ENCODE data around the genes SLC30A9, GABRB1, ATP10D and LRRC66.

DNA sequence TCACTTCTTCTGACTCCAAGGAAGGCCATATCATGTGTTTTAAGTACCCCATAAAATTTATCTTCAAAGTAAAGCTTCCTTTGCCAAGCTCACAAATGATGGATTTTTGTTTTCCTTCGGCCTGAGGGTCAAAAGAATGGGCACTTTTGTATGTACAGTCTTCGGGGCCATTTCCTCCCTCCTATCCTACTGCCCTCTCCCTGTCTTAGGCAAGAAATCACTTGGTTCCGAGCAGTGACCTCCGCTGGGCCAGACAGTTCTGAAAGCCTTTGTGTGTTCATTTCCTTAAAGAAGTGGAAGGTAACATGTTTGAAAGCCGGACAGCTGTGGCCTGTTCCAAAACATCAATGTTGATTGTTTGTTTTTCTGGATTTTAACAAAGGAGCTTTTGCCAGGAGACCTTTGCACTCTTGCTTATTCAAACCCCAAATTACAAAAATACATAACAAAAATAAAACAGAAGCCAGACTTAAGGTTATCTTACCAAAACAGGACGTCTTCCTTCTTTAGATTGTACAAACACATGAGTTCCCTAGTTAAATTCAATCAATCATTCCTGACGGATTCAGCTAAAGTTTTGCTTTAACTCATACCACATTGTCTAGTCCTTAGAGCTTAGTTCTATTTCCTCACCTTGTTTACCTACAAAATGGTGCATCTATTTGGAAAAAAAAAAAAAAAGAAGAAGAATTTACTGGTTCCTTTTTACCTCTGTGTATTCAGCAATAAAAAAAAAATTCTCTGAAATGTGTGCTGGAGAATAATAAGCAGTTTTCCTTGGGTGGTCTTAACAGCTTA, 110.5 kb upstream of the LIMCH1 start:
- PRO-cap, result no peak
- RAMPAGE, long total RNA, 2 experiments, result no peak in any of the 2 experiments

GRCh38 chr4:41643979-41644960, 104.3 kb downstream of the PHOX2B start:
- PRO-cap, result no peak
- RAMPAGE, long total RNA, 2 experiments, result no peak in any of the 2 experiments

GRCh38 chr4:41990053-41991345, at the start of gene SLC30A9:
SLC30A9 (plus strand) TSS chr4:41990530.
- PRO-cap, result bidirectional peak, plus-strand start at chr4:41990515, minus-strand start at chr4:41990422
- RAMPAGE, long total RNA, 2 experiments, result start-site peak on the plus strand in 2 of 2 experiments, at chr4:41990509-41990544 at its widest, 215 to 385 reads per replicate

DNA sequence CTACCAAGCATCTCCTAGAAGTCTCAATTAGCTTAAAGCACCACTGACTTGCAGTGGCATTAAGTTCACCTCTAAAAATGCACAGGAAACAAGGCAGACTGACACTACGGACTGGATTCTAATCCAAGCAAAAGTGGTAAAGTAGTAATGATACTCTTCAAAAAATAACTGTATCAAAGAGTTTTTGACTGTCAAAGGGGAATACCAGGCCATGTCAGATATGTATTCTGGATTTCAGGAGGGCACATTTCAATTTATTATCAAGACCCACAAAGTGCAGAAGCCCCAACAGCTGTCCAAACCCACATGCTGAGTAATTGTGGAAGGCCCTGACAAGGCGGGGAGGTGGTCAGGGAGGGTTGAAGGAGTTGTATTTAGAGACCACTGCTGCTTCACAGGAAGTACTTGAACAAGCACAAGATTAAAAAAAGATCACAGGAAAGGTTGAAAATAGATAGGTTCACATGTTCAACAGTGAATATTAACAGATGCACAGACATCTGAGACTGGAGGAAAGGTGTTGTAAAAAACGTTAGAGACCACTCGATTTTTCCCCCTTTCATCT, 18.0 kb downstream of the ATP8A1 start:
- PRO-cap, result no peak
- RAMPAGE, long total RNA, 2 experiments, result no peak in any of the 2 experiments

DNA sequence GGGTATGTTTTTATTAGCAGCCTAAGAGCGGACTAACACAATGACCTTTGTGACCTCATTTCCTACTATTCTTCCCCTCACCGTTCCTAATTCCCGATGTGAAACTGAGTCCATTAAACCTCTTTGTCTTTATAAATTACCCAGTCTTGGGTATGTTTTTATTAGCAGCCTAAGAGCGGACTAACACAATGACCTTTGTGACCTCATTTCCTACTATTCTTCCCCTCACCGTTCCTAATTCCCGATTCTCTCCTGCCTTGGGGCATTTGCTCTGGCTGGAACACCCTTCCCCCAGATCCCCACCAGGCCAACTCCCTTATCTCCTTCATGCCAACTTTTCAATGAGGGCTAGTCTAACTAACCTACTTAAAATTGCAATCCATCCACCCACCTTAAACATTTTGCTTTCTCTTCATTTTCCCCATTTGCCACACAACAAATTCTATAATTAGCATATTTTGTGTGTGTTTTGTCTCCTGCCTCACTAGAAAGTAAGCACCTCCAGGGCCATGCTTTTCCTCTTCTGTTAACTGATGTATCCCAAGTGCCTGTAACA, 4.0 kb downstream of the ATP8A1 start:
- PRO-cap, result no peak
- RAMPAGE, long total RNA, 2 experiments, result no peak in any of the 2 experiments

- PRO-cap, result no peak
- RAMPAGE, long total RNA, 2 experiments, result no peak in any of the 2 experiments
These were observed 14.5 kb upstream of the ATP8A1 start for GRCh38 chr4:42671272-42671927.

GRCh38 chr4:45174789-45175110, 448.4 kb upstream of the GNPDA2 start:
- PRO-cap, result no peak
- RAMPAGE, long total RNA, 2 experiments, result no peak in any of the 2 experiments

DNA sequence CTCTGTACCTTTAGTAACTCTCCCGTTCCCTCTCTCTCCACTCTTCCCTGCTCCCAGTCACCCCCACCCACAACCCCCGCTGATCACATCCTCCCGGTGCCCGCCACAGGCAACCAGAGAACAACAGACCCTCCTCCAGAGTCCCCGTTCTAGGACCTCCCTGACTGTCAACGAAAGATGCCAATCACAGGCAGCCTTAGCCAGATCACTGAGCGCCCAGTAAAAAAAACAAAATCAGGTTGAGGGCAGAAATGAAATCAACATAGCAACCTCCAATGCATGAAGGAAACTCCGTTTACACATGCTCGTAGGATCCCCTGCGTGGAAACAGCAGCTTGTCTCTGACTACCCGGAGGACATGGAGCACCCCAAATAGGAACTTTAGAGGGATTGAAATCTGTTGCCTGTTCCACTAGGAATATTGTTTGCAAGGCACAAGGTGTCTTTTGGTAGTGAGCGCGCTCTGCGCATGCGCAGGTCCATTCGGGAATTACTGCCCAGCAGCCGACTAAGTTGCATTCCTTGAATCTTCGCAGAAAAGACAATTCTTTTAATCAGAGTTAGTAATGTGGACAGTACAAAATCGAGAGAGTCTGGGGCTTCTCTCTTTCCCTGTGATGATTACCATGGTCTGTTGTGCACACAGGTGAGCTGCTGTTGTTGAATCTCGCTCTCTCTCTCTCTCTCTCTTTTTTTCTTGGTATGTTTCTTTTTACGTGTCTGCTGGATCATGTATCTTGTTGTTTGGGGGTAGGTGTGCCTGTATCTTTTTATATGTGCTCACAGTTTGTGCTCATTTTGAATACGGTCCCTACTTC, at the start of gene GABRB1:
TSS of gene GABRB1 (plus strand) at position 482 of the 818 bp plus-strand sequence.
- PRO-cap, result no peak
- RAMPAGE, long total RNA, 2 experiments, result no peak in any of the 2 experiments

DNA sequence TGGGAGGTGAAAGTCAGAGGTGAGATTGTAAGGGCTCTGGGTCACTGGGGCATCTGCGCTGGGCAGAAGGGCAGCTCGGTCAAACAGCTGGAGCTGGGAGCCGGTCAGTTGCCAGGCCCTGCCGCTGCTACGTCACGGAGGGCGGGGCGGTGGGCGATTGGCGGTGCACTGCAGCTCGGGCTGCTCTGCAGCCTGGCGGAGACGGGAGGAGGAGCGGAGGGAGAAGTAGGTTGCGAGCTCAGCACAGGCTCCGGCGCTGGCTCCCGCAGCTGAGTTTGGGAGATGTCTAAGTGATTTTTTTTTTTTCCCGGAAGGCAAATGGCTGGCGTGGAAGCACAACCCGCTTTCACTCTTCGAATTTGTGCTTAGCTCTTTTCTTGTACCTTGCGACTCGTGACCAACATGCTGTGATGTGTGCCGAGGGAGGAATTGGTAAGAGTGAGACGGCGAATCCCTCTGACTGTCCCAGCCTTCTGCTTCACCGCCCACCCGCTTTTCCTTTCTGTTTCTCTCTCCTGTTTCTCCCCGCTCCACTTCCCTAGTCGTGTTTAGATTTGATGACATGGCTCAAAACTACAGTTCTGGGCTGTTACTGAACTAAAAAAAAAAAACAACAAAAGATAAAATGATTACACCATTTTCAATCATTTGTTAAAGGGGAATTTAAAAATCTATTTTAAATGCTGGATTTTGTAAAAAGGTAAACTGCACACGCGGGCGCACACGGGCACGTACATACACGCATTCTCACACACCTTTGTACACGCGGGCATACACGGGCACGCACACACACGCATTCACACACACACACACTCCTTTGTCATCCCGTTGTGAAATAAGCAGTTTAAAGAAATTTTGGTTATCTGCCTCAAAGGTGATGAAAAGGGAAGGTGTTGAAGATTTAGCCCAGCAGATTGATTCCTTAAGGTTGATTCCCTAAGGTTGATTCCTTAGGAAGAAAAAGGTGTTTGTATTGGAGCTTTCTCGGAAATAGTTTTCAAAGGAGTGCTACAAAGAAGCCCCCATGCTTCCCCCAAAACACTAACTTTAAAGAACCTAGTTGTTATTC, at the start of gene ATP10D:
TSS of gene ATP10D (plus strand) at position 188 of the 1,069 bp plus-strand sequence.
- PRO-cap, result bidirectional peak, plus-strand start at position 198 of the sequence, minus-strand start at position 131 of the sequence; bidirectional peak, plus-strand start at position 505 of the sequence, minus-strand start at position 504 of the sequence
- RAMPAGE, long total RNA, 2 experiments, result start-site peak on the plus strand in 2 of 2 experiments, centred at positions 228 to 238 of the sequence, 708 to 836 reads per replicate

- PRO-cap, result no peak
- RAMPAGE, long total RNA, 2 experiments, result no peak in any of the 2 experiments
These were observed 3.8 kb downstream of the CNGA1 start for GRCh38 chr4:48012628-48013225.

GRCh38 chr4:48193473-48194008, 59.5 kb upstream of the TXK start:
- PRO-cap, result no peak
- RAMPAGE, long total RNA, 2 experiments, result no peak in any of the 2 experiments

DNA sequence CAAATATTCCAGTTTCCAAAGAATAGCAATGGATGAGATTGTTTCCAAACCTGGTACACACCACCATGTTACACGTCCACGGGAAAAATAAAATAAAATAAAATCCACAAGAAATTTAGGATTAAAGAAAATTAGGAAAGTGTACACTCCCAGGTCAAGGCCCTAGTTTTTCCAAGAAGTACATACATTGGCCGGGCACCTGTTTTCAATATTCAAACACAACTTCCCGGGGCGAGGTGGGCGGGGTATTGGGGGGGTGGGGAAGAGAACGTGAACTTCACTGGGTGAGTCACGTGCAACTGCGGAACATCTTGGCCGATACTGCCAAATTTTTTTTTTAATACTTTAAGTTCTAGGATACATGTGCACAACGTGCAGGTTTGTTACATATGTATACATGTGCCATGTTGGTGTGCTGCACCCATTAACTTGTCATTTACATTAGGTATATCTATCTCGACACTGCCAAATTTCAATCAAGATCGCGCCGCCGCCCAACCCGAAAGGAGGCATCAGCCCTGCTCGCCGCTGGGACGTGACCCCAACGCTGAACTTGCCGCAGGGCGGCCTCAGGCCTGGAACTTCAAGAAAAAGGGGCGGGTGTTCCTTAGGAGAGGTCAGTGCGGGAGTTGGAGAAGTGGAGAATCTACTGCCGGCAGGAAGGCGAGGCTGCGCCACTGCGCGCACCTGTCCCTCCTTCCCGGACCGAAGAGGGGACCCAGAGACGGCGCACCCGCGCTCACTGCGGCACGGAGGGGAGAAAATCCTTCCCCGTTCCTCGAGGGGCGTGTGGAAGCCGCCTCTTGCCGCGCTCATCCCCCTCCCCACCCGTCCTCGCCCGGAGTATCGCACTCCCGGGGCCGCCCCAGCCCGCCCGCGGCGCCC, 533 bp downstream of the TEC start:
- PRO-cap, result unidirectional peak, plus-strand start at position 479 of the sequence; bidirectional peak, plus-strand start at position 644 of the sequence, minus-strand start at position 555 of the sequence
- RAMPAGE, long total RNA, 2 experiments, result no peak in any of the 2 experiments

DNA sequence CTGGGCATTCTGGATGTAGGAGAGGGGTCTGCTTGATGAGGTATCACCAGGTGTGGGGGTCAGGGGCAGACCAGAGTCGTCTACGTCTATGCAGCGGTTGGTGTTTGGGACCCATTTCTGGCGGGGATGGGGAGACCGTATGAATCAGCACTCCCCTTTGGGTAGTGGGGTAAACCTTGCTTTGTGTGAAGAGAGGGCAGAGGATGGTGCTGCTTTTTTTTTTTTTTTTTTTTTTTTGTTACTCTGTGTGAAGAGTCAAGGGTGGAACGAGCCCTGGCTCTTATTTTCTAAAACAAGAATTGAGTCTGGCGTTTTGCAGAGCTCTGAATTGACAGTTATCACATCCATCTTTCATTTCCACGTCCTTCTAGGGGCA, 1.2 kb downstream of the SLAIN2 start:
- PRO-cap, result no peak
- RAMPAGE, long total RNA, 2 experiments, result no peak in any of the 2 experiments

GRCh38 chr4:48379521-48380033, 38.2 kb downstream of the SLAIN2 start:
- PRO-cap, result no peak
- RAMPAGE, long total RNA, 2 experiments, result no peak in any of the 2 experiments

- PRO-cap, result no peak
- RAMPAGE, long total RNA, 2 experiments, result no peak in any of the 2 experiments
These were observed 1.3 kb downstream of the ZAR1 start for GRCh38 chr4:48491191-48491991.

DNA sequence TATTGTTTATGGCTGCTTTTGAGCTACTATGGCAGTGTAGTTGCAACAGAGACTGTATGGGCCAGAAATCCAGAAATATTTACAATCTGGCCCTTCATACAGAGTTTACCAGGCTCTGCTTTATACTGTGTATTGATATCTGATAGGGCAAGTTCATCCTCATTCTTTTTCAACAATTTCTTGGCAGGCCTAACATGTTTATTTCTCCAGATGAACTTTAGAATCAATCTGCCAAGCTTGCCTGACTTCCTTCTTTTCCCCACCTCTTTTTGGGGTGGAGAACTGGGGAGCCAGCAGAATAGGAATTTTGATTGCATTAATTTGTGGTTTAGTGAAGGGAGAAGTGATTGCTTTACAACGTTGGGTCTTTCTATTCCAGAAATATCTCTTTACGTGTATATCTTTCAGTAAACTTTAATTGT, 15.9 kb downstream of the DCUN1D4 start:
- PRO-cap, result no peak
- RAMPAGE, long total RNA, 2 experiments, result no peak in any of the 2 experiments

- PRO-cap, result no peak
- RAMPAGE, long total RNA, 2 experiments, result no peak in any of the 2 experiments
These were observed at the start of gene LRRC66 for GRCh38 chr4:52020296-52020705. LRRC66 (minus strand) TSS chr4:52020363.

GRCh38 chr4:52656260-52656778, 2.8 kb downstream of the USP46 start:
- PRO-cap, result no peak
- RAMPAGE, long total RNA, 2 experiments, result no peak in any of the 2 experiments

DNA sequence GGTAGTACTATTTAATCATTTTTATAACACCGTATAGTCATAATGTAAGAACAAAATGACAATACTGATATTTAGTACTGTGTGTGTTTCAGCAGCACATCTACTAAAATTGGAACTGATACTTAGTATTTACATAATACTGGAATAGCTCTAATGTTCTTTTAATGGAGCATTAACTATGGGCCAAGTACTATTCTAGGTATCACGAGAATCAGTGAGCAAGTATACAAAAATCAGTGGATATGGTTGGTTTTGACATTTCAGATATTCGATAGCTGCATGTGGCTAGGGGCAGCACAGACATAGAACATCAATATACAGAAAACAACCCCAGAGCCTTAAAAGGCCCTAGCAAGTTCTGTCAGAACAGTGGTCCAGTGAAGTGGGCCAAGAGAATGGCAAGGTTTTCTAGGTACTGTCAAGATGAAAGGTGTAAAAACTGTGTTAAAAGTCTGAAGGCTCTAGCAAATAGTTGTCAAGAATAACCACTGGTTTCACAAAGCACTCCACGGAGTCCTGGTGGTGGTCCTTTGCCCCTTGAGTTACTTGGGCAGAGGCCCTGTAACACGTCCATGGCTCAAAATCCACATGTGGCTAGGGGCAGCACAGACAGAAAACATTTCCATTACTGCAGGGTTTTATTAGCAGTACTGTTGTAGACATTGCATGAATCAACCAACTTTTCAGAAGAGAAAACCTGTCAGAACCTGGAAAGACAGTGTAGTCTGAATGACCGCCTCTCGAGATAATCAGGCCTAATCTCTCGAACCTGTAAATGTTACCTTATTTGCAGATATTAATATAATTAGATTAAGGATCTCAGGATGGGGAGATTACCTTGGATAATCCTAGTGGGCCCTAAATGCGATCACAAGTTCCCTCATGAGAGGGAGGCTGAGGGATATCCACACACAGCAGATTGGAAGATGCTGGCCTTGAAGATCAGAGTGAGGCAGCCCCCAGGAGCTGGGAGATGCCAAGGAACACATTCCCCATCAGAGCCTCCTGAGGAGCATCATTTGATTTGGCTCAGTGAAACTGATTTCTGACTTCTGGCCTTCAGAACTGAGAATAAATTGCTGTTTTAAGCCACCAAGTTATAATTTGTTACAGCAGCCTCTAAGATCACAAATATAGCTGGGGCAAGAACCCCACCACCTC, 34.8 kb downstream of the ERVMER34-1 start:
- PRO-cap, result no peak
- RAMPAGE, long total RNA, 2 experiments, result no peak in any of the 2 experiments

DNA sequence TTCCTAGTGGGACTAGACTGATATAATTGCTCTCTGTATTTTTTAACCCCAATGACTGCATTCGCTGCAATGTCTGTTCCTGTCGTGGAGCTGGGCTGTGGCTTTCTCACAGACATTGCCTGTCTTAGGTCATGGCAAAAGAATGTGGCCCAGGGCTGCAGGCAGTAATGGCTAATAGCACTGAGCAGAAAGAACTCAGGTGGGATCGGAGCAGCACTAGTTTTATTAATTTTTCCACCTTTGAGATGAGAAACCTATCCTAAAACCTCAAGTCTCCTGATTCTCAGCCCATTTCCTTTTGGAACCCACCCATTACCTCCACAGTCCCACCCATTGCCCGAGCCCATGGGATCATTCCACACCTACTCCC, 23.8 kb upstream of the RASL11B start:
- PRO-cap, result no peak
- RAMPAGE, long total RNA, 2 experiments, result no peak in any of the 2 experiments